Colon Carcinoma Metastatic in the Brain (tissue), 2 donors: ENCODE measurements around a stretch of chr10.

- PRO-cap, 2 experiments = no peak in any of the 2 experiments
Measured at GRCh38 chr10:75612861-75613616, 181.6 kb downstream of the LRMDA start.

- PRO-cap, 2 experiments = no peak in any of the 2 experiments
Measured at GRCh38 chr10:75735254-75736090, 304.0 kb downstream of the LRMDA start.

GRCh38 chr10:75817527-75818087 lies 386.2 kb downstream of the LRMDA start:
- PRO-cap, 2 experiments = no peak in any of the 2 experiments

DNA sequence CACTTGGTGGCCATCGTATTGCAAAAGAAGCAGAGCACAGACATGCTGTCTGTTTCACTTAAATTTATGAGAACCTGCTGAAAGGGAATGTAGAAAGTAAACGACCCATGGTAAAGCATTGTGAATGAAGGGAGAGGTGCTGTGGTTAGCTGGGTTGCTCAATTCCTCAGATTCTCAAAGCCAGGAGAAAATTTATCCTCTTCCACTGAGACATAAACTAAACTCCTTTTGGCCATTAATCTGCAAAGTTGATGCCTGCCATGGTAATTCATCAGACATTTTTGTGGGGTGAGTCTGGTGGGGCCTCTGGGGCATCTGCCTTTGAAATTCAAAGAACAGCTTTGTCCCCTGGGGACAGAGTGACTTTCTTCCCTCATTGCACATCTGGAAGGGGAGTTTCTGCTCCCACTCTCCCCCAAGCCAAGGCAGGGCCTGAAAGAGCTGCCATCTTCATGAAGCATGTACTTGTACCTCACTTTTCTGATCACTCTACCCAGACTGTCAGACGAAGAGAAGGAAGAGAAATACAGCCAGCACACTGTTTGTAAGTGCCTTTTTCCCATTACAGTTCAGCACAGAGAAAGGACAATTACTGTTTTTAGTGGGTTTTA lies 951.1 kb downstream of the LRMDA start:
- PRO-cap, 2 experiments = no peak in any of the 2 experiments

GRCh38 chr10:76432354-76432657 lies 1000.9 kb downstream of the LRMDA start:
- PRO-cap, 2 experiments = no peak in any of the 2 experiments

- PRO-cap, 2 experiments = no peak in any of the 2 experiments
Measured at GRCh38 chr10:76524095-76524459, 1092.7 kb downstream of the LRMDA start.

GRCh38 chr10:76559529-76559997 lies 1078.0 kb downstream of the KCNMA1 start:
- PRO-cap, 2 experiments = no peak in any of the 2 experiments

DNA sequence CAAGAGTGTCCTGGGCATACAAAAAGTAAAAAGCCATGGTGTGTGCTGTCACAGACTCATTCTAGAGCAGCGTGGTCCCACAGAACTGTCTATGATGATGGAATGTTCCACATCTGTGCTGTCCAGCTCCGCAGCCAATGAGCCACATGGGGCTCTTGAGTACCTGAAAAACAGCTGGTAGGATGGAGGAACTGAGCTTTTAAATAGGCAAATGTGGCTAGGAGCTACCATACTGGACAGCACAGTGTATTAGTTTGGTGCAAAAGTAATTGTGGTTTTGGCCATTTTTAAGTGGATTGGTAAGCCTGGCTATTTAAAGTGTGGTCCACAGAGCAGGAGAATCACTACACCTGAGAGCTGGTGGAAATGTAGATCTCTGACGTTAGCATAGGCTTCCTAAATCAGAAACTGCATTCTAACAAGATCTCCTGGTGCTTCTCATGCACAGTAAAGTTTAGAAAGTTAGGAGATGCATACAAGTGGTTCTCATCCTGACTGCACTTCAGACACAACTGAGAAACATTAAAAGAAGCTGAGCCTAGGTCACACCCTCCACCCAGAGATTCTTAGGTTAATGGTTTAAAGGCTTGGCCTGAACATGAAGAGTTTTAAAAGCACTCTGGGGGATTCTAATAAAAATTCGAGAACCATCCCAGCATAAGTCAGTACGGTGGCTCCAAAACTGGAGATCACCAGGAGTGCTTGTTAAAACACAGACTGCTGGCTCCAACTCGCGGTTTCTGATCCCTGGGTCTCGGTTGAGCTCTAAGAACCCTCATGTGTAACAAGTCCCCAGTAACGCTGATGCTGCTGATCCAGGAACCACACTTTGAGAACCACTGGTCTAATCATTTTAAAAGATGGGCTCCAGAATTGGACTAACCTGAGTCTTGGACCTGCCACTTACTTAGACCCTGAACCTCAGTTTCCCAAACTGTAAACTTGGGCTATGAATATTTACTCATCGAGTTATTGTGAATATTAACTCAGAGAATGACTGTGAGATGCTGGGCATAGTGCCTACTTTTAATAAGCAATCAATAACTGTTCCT lies 462.9 kb downstream of the KCNMA1 start:
- PRO-cap, 2 experiments = no peak in any of the 2 experiments

- PRO-cap, 2 experiments = no peak in any of the 2 experiments
Measured at GRCh38 chr10:77365538-77366116, 272.0 kb downstream of the KCNMA1 start.

DNA sequence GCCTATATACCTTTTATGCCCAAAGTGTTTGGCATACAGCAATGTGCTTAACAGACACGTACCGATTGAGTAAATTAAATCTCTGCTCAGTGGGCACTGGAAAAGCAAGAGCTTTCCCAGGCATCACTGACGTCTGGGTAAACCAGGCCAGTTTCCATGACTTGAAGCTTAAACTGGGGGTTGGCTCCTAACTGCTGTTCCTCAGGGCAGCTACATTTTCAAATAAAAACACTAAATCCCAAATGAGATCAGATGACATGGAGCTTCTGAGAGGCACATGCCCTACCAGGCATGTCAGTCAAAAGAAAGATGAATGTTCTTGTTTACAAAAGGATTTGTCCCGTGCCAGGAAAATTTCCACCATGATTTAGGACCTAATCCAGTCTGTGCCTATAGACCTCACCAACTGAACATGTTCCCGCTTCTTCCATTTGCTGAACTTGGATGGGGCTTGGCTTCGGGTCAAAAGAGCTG lies 220.3 kb downstream of the KCNMA1 start:
- PRO-cap, 2 experiments = no peak in any of the 2 experiments

DNA sequence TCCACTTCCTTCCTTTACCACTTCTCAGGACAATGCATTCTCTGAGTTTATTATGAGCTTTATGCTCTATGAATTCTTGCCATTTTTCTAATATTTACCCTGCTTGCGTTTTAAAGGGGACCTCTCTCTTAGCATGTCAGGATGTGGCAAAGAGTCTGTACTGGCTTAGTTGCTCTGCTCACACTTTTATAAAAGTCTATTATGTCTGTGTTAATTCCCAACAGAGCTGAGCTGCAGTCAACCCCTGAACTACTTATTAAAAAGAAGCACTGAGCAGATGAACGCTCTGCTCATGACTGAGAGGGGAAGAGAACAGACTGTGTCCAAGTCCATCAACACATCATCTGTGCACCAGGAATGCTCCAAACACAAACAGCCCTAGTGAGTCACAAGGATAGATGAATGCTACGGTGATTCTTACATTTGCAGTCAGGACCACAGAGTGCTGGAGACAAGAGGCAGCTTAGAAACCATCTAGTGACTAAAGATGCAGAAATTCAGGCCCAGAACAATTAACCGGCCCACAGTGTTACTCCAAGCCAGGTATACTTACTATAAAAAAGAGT lies 159.5 kb downstream of the KCNMA1 start:
- PRO-cap, 2 experiments = no peak in any of the 2 experiments

GRCh38 chr10:77537543-77538834 lies 99.6 kb downstream of the KCNMA1 start:
- PRO-cap, 2 experiments = no peak in any of the 2 experiments

- PRO-cap, 2 experiments = no peak in any of the 2 experiments
Measured at GRCh38 chr10:77550295-77550768, 87.3 kb downstream of the KCNMA1 start.

DNA sequence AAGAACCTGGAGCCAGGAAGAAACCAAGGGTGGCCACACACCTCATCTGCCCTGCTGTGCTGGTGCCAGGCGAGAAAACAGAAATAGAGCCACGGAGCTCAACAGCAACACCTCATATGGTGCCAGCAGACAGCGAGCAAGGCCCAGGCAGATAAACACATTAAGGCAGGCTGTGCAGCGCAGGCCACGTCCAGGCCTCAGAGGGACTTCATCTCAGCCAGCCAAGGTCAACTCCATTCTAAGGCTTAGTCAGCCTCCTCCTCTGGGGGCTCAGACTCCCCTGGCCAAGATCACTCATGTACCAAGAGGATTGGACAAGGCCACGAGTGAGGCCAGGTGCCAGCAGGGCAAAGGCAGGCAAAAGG lies 46.7 kb downstream of the KCNMA1 start:
- PRO-cap, 2 experiments = no peak in any of the 2 experiments

DNA sequence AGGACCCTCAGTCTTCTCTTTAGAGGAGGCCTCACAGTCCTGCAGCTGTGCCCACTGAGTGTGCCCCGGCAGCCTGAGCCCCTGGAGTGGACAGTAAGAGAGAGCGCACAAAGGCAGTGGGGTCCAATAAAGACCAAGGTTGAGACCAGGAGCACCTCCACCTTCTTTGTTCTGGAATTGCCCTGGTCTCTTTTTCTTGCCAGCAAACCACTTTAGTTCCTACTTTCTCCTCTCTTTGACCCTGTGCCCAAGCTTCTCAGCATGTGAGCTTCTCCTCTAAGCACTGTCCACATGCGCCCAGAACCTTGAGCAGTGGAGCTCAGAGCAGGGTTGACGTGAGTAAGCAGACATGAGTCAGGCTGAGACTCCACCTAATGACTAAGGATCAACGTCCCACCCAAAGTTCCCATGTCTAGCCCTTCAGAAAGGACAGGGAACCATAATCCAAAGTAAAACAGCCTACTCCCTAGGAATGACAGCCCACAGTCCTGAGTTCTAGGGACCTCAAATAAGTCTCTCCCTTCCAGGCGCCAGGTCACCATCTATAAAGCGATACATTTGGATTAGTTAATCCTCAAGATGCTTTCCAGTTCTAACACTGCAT lies 44.7 kb downstream of the KCNMA1 start:
- PRO-cap, 2 experiments = no peak in any of the 2 experiments

DNA sequence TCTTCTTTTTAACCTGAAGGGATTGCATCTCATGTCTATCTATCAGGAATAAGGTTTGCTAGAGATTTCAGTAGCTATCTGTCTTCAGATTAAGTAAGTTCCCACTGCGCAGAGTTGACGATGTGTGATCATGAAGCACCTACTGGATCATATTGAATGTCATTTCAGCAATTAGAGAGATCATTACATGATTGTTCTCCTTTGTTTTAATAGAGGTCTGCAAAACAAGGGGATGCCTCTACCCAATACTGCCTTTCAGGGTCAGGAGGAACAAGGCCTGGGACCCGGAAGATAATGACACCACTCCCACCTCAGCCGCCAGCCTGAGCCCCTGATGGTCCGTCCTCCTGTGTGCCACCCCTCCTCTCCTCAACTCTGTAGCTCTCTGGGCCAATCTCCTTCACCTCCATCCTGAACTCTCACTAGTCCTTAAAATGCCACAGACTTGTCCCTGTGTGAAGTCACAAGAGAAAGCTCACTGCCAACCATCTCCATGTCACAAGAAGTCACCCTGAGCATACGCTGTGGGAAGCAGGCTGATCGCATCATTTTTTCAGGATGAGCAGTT lies 38.0 kb downstream of the KCNMA1 start:
- PRO-cap, 2 experiments = no peak in any of the 2 experiments

DNA sequence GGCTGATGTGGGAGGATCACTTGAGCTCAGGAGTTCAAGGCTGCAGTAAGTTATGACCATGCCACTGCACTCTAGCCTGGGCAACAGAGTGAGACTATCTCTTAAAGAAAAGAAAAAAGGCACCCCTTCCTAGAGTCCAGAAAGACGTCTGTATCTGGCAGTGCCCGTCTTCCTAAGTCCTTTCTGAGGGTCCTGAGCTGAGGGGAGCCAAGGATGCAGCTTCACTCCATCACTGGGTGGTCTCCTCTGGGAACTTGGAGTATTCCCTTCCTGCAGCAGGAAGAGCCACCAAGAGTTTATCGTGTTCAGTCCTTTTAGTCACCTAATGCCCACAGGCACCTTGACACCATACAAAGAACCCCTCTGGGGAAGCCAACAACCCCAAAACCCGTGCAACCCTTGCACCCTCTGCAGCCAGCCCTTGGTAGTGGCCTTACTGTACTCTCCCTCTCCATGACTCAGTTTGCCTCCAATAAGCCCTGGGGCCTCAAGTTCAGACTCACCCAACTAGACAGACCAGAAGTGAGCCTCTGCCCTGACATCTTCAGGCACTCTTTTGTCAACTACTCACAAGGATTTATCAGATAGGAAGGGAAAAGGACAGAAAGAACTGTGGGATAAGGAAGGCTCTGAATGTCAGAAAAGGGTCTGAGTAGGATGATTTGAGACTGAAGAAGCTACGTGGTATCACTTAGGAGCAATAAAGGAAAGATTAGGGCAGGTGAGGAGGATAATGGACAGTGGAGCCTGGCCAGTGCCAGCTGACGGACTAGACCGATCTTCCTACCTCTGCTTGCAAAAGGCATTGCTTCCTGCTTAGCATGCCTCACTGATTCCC lies 30.9 kb downstream of the KCNMA1 start:
- PRO-cap, 2 experiments = no peak in any of the 2 experiments

- PRO-cap, 2 experiments = no peak in any of the 2 experiments
Measured at GRCh38 chr10:77613073-77613962, 24.3 kb downstream of the KCNMA1 start.

DNA sequence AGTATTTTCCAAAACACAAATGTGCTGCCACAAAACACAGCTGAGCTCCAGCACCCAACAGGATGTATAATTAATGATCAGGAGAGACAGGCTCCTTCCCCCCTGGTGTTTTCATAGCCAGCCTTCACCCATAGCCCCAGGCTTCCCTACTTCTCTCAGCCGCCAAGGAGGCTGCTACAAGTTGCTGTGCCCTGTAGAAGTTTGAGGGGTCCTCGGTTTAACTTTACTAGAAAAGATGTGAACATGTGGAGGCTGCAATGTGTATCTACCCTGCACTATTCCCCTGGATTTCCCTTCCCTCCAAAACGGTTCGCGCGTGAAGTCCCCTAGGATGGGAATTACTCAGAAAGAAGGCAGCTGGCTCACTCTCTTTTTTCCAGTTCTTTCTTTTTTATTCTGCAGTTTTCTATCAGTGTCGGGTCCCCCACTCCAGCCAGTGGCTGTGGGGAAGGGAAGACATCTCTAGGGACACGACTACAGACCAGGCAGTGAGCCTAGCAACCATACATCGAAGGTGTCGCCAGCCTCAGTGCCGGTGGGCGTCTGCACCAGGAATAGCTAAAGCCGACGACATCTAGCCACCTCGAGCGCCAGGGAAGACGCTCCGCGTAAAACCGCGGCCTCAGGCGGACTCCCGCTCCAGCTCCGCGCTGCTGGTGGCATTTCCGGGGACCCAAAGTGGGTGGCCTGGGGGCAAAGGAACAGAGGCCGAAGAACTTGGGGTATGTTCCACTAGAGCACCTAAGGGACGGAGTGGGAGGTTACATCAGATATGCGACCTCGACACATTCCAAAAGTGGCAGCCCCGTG lies 1.6 kb downstream of the KCNMA1 start:
- PRO-cap, 2 experiments = no peak in any of the 2 experiments

DNA sequence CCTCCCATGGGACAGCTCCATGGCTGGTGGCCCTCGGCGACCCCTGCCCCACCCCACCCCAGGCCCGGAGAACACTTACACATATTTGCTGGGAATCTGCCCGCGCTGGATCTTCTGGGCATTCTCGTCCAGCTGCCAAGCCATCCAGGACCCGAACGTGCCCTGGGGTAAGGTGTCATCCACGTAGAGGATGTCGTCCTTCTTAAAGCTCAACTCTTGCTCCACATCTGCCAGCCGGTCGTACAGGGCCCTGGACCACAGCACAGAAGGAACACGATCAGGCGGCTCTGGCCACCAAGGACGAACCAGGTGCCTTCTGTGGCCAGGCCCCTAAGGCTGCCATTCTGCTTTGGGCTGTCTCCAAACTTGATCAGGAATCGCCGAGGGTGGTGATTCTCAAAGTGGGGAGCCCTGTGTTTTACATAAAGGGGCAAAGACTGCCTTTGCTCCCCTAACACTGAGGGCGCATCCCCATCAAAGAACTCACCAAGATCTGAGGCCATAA lies 119.8 kb downstream of the DLG5 start:
- PRO-cap, 2 experiments = no peak in any of the 2 experiments